Skeletal muscle satellite cell (primary cell): ENCODE data around the gene FRG2B.

DNA sequence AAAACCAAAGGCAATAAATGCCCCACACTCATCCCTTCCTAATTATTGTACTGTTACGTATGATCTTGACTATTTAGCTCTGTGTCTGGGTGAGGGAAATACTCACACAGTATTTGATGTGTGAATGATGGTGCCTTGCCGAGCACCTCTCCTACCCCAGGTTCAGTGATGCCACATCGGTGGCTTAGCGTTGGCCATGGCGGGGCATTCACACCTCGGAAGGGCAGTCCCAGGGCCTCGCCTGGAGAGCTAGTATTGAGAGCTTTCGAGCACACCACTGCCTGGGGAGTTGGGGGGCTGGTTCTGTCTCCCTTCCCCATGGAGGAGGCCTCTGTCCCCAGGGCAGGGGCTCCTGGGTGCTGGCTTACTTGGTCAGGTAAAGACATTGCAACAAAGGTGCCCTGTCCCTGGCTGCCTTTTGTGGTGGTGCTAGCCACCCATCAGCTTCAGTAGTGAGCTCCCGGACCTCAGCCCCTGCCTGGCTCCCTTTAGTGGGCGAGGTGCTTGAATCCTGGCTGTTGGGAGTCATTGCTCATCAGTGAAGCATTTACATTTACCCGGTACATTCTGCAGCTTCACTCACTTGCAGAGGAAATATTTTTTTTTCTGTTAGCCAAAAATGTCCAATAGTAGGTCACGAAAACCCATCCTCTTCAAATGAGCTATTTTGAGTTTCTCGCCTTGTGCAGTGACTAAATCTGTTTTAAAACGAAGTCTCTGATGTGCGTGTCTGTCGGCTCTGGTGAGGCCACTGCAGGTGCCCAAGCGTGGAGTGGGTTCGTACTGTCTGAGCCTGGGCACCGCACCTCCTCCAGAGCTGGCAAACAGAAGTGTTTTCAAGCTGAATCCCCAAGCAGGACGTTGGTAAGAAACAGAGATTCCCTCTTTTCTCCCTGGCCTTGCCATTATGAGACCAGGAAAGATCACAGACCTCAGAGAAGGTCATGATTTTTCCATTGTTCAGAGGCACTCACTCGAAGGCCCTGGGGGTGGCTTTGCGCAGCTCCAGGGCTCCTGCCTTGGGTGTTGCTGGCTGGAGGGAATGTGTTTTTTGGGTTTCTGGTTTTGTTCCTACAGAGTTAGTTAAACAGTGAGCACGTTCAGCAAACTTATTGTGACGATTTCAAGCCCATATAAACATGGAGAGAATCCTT lies 95.5 kb downstream of the INPP5A start:
- CAGE, long polyA plus RNA = no peak

- CAGE, long polyA plus RNA = no peak
These were observed 118.0 kb downstream of the NKX6-2 start for GRCh38 chr10:132667612-132668679.

DNA sequence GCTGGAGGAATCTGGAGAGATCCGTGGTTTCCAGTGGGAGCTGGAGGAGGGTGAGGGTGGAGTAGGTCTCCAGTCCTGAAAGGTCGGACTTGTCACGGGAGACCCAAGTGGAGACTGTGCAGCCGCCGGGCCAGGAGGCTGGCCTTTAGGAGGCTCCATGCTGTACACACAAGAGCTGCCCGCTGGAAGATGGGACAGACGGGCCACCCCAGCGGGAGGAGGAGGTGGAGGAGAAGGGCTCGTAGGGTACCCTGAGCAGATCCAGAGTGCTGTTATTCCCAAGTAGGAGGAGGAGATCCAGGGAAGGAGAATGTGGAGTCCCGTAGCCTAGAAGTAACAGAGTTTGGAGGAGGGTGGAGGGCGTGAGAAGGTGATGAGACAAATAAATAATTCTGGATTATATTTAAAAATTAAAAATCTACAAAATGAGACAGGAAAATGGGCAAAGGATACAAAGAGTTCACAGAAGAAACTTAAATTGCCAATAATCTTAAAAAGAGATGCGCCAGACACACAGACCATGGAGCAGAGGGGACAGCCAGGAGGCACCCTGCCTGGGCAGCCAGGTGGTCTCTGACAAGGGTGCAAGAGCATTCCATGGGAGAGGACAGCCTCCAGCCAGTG lies 106.6 kb downstream of the NKX6-2 start:
- CAGE, long polyA plus RNA = no peak

- CAGE, long polyA plus RNA = no peak
These were observed 72.1 kb downstream of the NKX6-2 start for GRCh38 chr10:132713503-132714631.

- CAGE, long polyA plus RNA = no peak
These were observed 53.3 kb downstream of the NKX6-2 start for GRCh38 chr10:132732557-132733111.

GRCh38 chr10:133100658-133101609 lies 13.2 kb downstream of the ADGRA1 start:
- CAGE, long polyA plus RNA = no peak

DNA sequence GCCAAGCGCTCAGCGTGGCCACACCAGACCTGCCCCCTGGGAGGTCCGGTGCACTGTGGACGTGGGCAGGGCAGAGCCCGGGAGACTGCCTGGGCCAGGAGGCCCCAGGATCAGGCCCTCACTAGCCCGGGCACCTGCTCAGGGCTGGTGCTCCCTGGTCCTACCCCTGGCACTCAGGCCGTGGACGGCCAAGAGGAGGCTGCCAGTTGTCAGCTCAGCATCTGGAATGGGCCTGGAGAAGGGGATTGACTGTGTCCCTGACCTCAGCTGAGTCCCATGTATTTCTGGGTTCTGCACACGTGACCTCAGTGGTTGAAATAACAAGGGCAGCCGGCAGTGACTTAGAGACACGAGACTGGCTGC lies 29.7 kb downstream of the ADGRA1 start:
- CAGE, long polyA plus RNA = no peak

GRCh38 chr10:133162581-133162820 lies 2.5 kb downstream of the KNDC1 start:
- CAGE, long polyA plus RNA = no peak

- CAGE, long polyA plus RNA = no peak
These were observed 10.2 kb downstream of the VENTX start for GRCh38 chr10:133247504-133248587.

GRCh38 chr10:133288466-133289531 lies 12.1 kb upstream of the ADAM8 start:
- CAGE, long polyA plus RNA = no peak

- CAGE, long polyA plus RNA = no peak
These were observed 3.8 kb downstream of the ZNF511 start for GRCh38 chr10:133312366-133312996.

DNA sequence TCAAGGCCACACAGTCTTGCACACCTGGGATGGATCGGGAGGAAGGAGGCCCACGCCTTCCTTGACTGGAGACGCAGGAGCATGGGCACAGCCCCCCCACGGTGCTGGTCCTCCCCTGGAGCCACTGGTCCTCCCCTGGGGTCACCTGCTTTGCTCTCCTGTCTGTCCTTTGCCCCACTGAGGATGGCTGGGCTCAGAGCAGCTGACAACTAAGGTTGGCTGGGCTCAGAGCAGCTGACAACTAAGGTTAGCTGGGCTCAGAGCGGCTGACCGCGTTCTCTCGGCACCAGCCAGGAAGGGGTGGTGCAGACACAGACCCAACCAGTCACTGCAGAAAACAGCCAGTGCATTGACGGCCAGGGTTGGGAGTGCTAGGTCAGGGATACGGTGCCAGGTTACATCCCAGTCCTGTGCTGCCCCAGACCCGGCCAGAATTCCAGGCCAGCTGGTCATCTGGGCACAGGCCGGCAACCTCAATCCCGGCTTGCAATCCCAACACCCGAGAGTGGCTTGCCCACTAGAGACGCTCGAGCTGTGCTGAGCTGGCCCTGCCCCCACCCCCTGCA lies 3.6 kb downstream of the PRAP1 start:
- CAGE, long polyA plus RNA = no peak

- CAGE, long polyA plus RNA = no peak
These were observed 3.6 kb upstream of the CYP2E1 start for GRCh38 chr10:133523505-133524089.

GRCh38 chr10:133524860-133526232 lies 1.8 kb upstream of the CYP2E1 start:
- CAGE, long polyA plus RNA = no peak

DNA sequence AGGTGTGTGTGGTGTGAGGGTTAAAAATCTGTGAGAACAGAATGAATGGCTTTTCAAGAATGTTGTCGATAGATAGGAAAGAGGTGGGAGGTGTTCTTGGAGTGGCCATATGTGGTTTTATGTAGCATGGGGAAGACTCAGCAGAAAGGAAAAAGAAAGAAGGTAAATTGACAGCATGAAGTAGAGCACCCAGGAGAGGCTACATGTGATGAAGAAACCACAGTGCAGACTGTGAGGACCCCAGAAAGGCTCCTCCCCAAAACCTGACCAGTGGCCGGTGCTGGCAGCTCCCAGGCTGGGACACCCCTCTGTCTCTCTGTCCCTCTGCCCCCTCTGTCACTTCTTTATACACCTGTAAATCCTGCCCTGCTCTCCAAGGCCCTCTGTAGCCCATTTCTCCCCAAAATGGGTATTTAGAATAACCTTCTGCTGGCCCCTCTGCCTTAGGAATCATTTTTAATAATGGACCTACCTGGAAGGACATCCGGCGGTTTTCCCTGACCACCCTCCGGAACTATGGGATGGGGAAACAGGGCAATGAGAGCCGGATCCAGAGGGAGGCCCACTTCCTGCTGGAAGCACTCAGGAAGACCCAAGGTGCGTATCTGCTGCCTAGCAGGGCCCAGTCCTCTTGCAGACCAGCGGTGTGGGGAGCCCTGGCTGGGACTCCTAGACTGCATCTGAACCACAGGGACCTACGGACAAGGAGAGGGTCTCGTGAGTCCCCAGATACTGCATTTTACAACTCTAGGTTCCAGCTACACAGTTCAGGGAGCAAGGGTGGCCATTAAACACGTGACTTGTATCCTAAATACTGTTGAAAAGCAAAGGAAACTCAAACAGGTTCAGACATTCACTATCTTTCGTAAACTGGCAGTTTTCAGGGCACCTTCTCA lies 4.2 kb downstream of the CYP2E1 start:
- CAGE, long polyA plus RNA = no peak

GRCh38 chr10:133626514-133627198 lies at the start of gene FRG2B:
Gene FRG2B (minus strand): TSS chr10:133626795.
- CAGE, long polyA plus RNA = no peak